GM23338 (cell line): ENCODE measurements around a stretch of chr13.

- PRO-cap: no peak
- RAMPAGE, long total RNA: no peak
Measured at GRCh38 chr13:98301716-98302282, 124.7 kb upstream of the RNF113B start.

DNA sequence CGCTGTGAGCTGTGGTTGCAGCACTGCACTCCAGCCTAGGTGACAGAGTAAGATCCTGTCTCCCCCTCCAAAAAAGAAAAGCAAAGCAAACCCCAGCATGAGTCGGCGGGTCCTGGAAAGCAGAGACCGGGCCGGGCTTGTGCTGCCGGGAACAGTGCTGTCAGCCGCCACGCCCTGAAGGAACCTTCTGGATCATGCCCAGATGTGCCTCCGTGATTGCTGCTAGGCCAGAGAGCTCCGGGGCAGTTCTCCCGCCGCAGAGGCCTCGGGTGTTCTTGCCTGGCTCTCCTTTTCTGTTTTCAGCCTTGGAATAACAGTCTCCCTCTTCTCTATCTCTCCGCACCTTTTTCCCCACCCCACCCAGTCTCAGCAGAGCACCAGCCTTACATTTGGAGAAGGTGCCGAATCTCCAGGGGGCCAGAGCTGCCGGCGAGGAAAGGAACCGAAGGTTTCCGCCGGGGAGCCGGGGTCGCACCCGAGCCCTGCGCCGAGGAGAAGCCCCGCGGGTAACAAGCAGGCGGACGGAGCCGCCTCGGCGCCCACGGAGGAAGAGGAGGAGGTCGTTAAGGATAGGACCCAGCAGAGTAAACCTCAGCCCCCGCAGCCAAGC lies 181.9 kb downstream of the STK24 start:
- PRO-cap: no peak
- RAMPAGE, long total RNA: no peak

GRCh38 chr13:98528814-98529327 lies 48.0 kb downstream of the STK24 start:
- PRO-cap: no peak
- RAMPAGE, long total RNA: no peak

- PRO-cap: no peak
- RAMPAGE, long total RNA: no peak
Measured at GRCh38 chr13:98547400-98548228, 29.3 kb downstream of the STK24 start.

DNA sequence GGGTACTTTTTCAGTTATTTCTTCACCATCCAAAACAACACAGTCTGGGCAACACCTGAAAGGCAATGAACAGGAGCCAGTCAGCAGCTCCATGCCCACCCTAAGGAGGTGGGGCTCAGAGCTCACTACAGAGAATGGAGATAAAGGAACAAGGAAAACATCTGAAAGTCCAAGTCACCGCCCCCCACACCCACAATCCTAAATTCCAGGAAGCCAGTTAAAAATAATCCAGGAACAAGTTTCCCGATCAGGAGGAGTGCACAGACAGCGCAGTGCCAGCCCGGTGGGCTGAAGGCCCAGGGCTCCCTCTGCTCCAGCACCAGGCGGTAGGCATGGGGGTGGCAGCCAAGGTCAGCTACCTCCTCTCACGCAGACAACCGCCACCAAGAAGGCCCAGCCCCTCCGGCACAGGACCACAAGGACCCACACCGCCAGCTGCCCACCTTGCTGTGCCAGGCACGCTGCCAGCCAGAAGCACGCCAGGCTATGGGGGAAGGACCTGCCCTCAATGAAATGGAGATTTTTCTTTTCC lies 11.2 kb downstream of the STK24 start:
- PRO-cap: no peak
- RAMPAGE, long total RNA: no peak

GRCh38 chr13:98574220-98574727 lies 2.6 kb downstream of the STK24 start:
- PRO-cap: bidirectional peak, plus-strand start at chr13:98574407, minus-strand start at chr13:98574293
- RAMPAGE, long total RNA: no peak

GRCh38 chr13:98575875-98576949 lies 695 bp downstream of the STK24 start:
- PRO-cap: bidirectional peak, plus-strand start at chr13:98576540, minus-strand start at chr13:98576457; bidirectional peak, plus-strand start at chr13:98576803, minus-strand start at chr13:98576769
- RAMPAGE, long total RNA: no peak

DNA sequence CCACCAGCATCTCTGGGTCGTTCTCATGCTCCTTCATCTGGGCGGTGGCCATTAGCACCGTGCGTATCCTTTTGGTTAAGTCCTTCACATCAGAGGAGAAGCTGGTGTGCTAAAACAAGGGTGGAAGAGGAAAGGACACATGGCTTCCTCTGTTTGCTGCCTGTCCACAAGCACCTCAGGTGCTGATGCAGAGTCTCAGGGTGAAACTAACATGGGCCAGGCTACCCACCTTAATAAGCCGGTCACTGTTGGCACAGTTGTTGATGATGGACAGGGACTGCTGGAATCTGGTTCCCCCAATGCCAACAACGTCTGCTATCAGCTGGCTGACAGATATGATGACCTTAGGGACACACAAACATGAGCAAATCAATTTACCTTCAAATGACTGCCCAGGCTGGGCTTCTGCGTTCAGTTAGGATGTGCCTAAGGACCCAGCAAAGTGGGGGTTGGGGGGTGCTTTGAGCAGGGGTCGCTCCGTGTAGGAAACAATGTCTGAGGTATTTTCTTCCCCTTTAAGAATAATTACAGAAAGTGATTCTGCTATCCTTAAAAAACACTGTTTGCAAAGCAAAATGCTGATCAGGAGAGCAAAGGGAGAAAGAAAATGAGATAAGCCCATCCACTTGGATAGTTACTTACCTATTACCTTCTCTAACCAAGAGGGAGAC lies 77.1 kb upstream of the SLC15A1 start:
- PRO-cap: no peak
- RAMPAGE, long total RNA: no peak

DNA sequence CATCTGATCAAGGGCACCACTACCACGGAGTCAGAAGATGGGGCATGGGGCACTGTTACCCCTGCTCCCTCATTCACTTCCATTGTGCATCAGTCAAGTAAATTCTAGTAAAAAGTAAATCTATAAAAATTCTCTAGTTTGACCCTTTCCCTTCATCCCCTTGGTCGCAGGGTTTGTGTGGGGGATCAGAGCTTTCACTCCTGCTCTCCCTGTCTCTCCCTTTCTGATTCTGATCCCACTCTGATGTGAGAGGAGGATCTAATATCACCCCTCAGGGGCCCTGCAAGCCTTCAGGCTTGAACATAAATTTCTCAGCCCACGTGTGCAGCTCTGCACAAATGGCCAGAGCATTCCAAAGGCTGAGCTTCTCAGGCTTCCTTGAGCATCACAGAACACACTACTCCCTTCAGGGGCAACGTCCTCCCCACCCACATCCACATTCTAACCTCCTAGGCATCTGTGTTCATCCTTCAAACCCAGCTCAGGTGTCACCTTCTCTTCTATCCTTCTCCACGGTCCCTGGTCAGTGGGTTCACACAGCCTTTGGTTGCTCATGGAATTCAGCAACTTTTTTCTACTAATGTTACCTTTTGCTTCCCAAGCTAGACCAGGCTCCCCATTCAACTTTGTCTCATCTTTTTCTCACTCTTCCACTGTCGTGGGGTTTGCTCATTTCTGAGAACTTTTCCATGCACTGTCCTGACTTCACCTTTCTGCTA lies 24.3 kb upstream of the DOCK9 start:
- PRO-cap: no peak
- RAMPAGE, long total RNA: no peak

- PRO-cap: no peak
- RAMPAGE, long total RNA: no peak
Measured at GRCh38 chr13:99065368-99066226, 87.7 kb upstream of the DOCK9 start.

GRCh38 chr13:99199603-99200030 lies 1.0 kb upstream of the UBAC2 start:
- PRO-cap: bidirectional peak, plus-strand start at chr13:99200119, minus-strand start at chr13:99199784
- RAMPAGE, long total RNA: no peak

DNA sequence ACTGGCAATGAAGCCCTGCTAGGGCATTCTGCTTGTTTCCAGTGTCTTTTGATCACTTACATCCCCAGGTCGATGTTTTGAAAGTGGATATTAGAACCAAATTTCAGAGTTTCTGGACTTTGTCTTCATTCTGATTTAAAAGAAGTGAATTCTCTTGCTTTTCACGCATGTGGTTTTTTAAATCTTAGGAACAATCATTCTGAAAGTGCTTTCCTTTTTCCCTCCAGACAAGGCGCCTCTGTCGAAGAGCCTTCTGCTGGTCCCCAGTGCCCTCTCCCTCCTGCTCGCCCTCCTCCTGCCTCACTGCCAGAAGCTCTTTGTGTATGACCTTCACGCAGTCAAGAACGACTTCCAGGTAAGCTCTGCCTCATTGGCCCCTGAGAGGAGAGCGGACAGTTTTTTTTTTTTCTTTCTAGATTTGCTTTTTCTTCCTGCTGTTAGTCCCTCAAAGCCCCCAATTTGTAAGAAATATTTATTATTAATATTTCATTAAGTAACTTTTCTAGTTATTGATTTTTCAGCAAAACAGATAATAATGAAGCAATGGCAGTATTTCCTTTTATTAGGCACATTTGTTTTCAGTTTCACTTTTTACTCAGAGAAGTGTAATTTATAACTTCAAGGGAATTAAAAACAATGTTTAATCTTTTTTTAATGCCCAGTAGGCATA lies 19.8 kb downstream of the GPR18 start:
- PRO-cap: no peak
- RAMPAGE, long total RNA: no peak

GRCh38 chr13:99256344-99257101 lies 1.7 kb downstream of the GPR18 start:
- PRO-cap: no peak
- RAMPAGE, long total RNA: no peak

DNA sequence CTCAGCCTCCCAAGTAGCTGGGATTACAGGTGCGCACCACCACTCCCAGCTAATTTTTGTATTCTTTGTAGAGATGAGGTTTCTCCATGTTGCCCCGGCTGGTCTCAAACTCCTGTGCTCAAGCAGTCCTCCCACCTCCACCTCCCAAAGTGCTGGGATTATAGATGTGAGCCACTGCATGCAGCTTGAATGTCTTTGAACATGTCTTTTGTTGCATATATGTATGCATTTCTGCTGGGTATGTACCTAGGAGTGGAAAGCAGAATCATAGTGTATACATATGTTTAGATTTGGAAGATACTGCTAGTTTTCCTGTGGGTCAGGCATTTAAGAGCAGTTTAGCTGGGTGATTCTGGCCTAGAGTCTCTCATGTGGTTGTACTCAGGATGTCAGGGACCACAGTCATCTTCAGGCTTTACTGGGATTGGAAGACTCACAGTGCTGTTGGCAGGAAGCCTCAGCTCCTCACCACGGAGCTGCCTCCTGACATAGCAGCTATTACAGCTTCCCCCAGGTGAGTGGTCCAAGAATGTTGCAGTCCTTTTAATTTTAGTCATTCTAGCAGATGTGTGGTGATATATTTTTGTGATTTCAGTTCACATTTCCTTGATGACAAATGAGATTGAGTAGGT lies 16.8 kb upstream of the GPR18 start:
- PRO-cap: no peak
- RAMPAGE, long total RNA: no peak

DNA sequence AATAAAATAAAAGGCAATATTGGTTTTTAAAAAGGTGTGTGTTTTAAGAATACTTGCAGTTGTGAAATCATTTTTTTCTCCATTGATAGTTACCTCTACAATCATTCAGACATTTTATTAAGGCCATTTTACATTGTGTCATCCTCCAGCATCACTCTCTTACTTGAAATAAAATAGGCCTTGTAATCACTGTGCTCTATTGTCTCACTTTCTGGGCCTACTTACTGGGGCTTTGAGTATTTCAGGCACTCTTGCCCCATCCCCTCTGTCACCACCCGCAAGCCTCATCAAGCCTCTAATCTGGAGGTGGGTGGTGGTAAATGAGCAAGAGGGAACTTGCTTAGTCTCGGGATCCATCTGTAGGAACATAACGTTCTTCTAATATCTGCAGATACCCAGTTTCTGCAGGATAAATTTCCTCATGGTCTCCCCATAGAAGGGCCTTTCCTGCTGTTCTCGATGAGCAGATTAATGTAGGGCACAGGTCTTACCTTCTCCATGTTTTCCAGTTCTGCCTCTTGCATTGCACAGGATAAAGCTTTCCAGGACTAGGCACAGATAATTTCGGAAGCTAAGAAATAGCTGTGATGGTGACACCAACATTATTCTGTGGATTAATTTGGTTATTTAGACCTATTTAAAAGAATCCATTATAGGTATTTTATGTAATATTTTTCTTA lies 19.5 kb upstream of the GPR18 start:
- PRO-cap: no peak
- RAMPAGE, long total RNA: no peak

GRCh38 chr13:99305103-99306068 lies 1.8 kb downstream of the GPR183 start:
- PRO-cap: no peak
- RAMPAGE, long total RNA: no peak

GRCh38 chr13:99375024-99375809 lies 68.0 kb upstream of the GPR183 start:
- PRO-cap: no peak
- RAMPAGE, long total RNA: no peak

DNA sequence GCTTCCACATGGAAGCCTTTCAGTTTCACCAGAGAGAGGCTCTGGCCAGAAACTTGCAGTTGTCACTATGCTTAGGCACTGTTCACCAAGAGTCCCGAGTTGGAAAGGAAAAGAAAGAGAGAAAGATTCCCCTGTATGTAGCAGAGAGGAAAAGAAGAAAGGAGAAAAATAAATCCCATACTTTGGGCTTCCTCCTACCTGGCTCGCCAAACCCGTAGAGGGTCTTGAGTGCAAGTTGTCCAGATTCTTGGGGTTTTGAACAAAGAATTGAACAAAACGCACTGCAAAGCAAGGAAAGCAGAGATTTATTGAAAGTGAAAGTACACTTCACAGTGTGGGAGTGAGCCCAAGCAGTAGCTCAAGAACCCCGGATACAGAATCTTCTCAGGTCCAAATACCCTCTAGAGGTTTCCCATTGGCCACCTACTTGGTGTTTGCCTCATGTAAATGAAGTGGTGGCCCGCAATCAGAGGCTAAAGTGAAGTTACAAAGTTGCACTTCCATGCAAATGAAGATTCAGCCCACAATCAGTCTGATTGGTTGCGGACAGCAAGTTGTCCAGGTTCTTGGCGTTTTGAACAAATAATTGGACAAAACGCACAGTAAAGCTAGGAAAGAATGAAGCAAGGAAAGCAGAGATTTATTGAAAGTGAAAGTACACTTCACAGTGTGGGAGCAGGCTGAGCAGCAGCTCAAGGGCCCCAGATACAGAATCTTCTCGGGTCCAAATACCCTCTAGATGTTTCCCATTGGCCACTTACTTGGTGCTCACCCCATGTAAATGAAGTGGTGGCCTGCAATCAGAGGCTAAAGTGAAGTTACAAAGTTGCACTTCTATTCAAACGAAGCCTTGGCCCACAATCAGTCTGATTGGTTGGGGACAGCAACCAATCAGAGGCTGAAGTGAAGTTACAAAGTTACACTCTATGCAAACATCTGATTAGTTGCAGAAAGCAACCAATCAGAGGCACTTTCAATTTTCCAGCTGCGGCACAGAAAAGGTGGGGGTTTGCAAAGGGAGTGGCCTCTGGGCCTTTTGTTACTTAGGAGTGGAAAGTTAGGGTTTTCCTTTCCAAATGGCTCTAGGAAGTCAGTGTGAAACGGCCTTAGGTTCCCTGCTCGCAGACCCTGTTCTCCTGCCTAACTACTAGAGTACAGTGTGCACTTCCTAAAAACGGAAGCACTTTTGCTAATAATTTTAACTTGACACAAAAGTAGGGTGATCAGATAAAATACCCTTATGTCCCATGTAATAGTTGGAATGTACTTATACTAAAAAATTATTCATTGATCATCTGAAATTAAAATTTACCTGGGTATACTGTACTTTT lies 4.9 kb upstream of the TM9SF2 start:
- PRO-cap: bidirectional peak, plus-strand start at position 1,075 of the sequence, minus-strand start at position 801 of the sequence
- RAMPAGE, long total RNA: no peak

DNA sequence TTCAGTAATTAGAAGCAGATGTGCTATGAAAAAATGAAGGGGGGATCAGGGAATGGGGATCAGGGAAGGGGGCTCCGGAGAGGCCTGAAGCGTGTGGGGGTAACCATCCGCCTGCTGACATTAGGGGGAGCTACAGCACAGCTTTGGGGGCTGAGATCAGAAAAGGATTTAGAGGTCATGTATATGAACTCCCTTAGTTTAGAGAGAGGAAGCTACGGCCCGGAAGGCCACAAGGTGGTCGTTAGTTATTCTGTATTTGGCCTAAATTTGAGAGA lies 6.2 kb upstream of the CLYBL start:
- PRO-cap: unidirectional peak, plus-strand start at position 196 of the sequence
- RAMPAGE, long total RNA: no peak

- PRO-cap: bidirectional peak, plus-strand start at chr13:99688015, minus-strand start at chr13:99687882
- RAMPAGE, long total RNA: no peak
Measured at GRCh38 chr13:99687630-99688277, 81.3 kb downstream of the CLYBL start.